Spinal cord (tissue), 3 donors: ENCODE data around the gene MYO5A.

DNA sequence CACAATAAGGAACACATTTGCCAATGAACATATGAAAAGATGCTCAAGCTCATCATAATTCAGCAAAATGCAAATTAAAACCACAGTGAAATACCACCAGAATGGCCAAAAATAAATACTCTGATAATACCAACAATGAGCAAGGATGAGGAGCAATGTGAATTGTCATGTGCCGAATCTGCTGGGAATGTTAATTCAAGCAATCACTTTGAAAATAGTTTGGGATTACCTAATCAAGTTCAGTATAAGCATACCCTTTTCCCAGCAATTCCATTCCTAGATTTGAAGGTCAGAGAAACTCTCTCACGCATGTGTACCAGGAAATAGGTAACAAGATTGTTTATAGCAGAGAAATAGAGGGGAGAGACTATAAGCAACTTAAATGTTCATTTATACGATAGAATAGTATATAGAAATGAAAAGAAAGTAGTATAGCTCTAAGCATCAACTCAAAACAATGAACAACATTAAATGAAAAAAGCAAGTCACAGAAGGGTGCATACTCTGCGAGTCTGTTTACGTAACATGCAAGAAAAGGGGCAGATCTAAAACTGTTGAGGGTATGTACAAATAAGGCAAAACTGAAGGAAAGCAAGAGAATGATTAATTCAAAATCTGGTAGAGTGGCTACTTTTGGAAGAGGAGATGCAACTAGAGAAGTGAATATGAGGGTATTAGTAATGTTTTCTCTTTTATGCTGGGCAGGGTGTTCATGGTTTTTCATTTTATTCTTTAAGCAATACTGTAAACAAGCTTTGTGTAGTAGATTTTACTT, 27.4 kb downstream of the TMOD3 start:
- PRO-cap, result no peak
- RAMPAGE, long total RNA, result no peak

DNA sequence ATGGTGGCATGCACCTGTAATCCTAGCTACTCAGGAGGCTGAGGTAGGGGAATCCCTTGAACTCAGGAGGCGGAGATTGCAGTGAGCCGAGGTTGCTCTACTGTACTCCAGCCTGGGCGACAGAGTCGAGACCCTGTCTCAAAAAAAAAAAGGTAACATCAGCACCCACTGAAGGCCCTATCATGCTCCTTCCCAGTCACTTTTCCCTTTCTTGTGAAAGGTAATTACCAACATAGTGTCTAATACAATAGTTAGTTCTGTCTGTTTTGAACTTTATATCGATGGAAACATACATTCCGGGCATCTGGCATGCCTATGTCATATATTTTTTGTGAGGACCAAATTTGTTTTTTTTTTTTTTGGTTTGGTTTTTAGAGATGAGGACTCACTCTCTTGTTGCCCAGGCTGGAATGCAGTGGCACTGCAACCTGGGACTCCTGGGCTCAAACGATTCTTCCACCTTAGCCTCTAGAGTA, 42.8 kb downstream of the TMOD3 start:
- PRO-cap, result no peak
- RAMPAGE, long total RNA, result no peak

DNA sequence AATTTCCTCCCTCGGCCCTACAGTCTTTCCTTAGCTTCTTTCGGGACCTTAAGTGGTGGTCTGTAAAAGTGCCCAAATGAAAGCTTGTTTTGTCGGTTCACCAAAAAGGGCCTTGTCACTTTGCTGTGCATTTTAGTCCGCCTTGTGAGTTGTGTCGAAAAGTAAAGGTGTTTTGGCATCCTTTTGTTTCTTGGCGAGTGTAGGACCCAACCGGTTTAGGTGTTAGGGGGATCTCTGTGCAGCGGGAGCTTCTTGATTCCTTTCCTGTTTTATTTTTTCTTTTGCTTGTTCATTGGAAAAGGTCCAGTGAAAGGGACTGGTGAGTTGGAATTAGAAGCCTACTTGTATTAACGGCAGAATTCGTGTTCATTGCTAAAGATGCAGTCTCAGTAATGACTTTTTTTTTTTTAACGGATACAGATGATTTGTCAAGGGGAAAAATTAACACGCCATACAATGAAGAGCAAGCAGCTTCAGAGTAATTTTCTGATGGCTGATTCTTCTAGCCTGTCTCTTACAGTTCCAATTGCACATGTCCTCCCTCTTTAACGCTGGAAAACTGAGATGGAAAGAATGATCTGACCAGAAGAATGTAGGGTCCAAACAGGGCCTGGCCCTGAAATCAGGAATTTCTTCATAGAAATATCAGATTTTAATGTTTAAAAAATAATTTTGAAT, 1.2 kb downstream of the MAPK6 start:
- PRO-cap, result no peak
- RAMPAGE, long total RNA, result no peak

DNA sequence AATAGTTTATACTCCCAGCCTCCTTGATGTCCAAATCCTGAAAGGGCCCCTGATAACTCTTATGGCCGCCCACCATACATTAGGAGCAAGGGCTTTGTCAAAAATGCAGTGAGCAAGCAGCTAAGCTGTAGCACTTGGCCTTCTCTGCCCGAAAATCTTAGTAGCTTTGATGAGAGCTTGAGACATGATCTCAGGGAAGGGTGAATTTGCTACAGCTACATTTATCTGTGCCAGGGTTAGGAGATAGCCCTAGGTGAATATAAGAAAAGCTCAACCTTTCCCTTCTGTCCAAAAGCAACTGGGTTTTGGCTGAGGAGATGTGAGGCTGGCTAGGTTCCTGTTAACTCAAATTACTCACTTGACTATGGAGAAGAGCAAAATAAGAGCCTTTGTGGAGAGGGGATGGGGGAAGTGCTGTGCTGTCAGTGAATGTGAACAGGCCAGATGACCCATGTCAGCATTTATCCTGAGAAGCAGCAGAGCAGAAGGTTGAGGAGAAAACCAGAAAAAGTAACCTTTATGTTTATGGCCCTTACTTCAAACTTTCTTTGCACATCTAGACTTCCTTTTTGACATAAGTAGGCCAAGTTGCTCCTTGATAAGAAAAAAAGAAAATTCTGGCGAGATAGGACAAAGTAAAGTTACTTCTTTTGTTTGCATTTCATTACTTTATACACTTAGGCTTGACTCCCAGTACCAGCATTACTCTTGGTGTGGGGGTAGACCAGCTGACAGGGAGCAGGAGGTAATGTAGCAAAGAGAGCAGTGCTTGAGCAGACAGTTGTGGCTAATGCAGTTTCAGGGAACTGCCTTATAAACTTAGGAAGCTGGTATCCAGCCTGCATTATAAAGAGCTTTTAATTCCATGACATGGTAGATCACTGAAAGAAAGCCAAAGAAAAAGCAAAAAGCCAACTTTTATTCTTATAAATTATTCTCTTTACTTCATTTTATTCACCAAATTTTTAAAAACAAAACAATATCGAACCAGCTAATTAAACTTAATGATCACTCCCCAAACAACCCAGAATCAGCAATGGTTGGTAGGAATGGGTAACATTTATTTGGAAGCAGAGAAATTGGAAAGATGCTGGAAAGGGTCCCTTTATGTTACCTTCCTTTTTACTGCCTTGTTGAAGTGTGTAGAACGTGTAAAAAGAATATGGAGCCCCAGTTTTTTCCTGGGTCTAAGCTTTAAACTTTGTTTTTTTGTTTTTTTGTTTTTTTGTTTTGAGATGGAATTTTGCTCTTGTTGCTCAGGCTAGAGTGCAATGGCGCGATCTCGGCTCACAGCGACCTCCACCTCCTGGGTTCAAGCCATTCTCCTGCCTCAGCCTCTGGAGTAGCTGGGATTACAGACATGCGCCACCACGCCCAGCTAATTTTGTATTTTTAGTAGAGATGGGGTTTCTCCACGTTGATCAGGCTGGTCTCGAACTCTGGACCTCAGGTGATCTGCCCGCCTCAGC, 21.5 kb downstream of the MAPK6 start:
- PRO-cap, result no peak
- RAMPAGE, long total RNA, result no peak

GRCh38 chr15:52080894-52081280, 31.7 kb downstream of the BCL2L10 start:
- PRO-cap, result no peak
- RAMPAGE, long total RNA, result no peak

GRCh38 chr15:52187137-52187593, 4.0 kb downstream of the GNB5 start:
- PRO-cap, result no peak
- RAMPAGE, long total RNA, result no peak

DNA sequence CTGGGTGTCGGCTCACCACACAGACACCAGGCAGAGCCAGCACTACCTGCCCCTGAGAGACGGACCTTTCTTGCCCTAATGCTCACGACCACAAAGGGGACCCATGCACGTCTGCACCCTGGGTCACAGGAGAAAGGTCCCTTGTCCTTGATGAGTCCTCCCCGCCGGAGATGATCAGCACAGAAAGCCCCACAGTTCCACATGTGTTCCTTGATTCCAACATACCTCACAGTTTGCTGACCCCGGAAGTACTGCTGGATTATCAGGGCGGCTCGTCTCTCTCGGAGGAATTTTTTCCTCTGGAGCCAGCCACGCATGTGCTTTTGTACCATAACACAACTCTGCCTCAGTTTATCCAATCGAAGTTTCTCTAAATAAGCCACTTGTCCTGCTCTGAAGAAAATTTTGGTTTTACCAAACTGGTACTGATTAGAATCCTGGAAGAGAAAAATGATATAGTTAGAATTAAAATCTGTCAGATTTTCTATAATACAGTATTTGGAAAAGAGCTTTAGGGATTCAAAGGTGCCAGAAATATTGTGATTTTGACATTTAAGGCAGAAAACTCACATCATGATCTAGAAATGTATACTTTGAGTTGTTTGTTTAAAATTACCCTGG, 51.4 kb downstream of the MYO5C start:
- PRO-cap, result no peak
- RAMPAGE, long total RNA, result no peak

DNA sequence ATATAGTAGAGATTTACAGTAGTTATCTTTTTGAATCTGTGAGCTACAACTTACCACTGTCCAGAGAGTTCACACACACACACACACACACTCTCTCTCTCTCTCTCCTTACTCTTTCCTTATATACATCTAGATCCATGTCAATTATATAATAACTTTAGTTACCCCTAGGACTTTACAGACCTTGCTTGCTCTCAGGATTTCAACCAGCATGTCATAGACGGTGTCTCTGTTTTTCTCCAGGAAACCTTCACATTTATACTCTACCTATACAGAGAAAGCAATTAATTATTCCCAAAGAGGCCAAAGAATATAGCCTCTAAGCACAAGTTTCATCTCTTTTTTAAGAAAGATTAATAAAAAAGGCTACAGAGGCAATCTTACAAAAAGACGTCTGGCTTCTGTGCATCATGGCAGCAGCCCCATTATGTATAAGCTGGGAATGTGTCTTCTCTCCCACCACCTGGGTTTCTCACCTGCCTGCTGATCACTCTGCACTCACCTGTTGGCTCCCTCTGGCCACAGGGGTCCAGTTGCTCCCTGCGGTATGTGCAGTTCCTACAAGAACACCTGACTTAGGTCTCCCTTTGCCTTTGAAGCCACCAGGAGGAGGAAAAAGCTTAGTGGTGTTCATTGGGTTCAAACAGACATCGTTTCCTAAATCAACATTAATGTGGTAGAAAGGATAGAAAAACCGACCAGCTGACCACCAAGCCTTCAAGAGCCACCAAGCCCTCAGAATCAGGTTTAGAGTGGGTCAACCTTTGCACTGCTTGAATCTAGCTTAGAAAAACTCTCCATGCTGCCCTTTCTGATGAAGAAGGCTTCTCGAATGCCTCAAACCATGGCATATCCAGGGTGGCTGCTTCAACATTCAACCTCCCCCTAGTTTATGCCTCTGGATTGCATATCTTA, 46.8 kb downstream of the MYO5C start:
- PRO-cap, result no peak
- RAMPAGE, long total RNA, result no peak

DNA sequence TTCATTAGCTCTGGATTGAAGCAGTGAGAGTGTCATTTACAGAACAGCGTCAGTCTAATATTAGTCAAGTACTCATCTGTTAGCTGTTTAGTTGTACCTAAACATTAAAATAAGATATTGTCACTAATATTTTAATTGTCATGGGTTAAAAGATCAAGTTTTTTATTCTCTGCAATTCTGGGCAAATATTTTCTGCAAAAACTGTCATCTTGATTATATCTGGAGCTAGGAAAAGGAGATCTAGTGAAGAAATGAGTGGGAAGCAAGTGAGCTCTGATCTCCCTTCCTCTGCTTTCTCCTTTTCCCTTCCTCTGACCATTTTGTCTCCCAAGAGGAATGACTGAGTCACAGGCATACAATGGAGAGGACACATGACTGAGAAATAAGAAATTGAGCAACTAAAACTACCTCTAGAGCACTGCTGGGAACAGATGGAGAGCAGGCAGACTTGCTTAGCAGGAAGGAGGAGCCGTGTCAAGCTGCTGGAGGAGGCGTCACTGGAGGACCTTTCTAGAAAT, 66.8 kb upstream of the MYO5C start:
- PRO-cap, result no peak
- RAMPAGE, long total RNA, result no peak

DNA sequence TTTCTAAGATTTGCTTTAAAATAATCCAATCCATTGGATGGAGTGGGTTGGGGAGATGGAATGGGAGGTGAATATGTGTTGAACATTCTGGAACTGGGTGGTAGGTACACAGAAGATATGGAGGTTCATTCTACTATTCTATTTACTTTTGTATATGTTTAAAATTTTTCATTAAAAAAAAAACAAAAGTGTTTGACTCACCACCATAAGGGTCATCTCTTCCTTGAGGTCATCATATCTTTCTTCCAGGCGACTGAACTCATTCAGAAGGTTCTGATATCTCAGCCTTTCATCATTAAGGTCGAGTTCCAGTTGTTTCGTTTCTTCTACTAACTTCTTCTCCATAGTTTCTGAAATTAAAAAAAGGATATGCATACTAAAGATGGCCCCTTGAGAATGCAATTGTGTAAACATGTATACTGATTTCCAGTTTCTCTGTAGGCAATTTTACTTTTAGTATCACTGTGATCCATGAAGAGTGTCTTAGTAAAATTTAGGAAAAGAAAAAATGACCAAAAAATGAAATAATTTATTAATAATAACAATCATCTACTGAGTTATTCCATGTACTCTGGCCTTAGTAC, 68.8 kb upstream of the MYO5C start:
- PRO-cap, result no peak
- RAMPAGE, long total RNA, result no peak

GRCh38 chr15:52417276-52417822, 111.3 kb downstream of the MYO5A start:
- PRO-cap, result no peak
- RAMPAGE, long total RNA, result no peak

- PRO-cap, result no peak
- RAMPAGE, long total RNA, result no peak
Observed at GRCh38 chr15:52527975-52529105, at the start of gene MYO5A. TSS of gene MYO5A (minus strand) at chr15:52528880.

- PRO-cap, result no peak
- RAMPAGE, long total RNA, result no peak
Observed at GRCh38 chr15:52594527-52595461, 26.0 kb upstream of the ARPP19 start.

DNA sequence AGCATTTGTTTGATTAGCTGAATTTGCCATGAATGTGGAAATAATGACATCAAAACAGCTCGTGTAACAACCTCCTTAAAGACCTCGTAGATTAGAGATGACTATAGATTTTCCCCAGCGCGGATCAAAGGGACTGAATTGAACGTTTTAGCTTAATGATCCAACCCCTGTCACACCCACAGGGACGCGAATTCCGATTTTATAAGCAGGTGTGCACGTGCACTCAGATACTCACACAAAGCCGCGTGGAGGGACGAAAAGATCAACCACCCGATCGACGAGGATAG, 7.2 kb downstream of the ONECUT1 start:
- PRO-cap, result no peak
- RAMPAGE, long total RNA, result no peak

DNA sequence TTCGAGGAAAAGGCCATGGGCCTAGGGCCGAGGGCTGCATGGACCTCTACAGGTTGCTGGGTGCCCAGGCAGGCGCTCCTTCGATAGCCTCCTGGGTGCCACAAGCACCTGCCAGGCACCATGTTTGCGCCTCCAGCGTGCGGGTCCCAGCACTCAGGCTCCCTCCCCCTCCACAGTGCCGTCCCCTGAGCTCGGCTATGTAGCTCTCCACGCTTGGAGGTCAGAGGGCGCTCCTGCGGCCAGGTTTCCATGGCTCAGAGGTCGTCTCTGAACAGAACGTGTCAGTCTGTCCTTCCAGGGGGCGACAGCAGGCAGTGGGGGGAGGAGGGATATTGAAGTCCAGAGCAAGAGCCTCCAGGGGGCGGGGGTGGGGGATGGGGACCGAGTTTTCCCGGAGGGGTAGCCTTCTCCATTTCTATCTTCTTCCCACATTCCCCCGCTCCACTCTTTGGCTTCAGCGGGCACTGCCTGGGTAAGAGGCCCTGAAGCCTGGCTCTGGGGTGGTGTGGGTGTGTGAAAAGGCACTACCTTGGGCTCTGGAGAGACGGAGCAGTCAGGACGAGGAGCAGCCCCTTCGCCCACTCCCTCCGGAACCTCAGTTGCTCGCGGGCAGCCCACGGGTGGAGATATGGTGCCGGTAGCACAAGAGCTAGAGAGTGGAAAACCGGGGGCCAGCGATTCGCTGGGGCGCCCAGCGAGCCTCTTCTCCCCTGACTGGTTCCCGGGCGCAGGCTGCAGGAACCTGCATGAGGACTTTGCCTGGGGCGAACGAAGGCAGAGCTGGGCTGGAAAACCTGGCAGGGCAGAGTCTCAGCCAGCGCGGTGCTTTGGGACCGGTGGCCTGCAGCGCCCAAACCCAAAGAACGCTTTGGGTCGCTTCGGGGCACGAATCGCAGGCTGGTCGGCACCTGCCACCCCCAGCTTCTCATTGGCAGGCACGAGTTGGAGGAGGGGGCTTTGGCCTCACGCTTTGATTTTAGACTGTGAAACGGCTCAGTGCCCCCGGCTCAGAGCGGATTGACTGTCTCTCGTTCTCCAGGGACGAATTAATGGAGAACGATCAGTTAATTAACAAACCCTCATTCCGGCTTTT, 3.3 kb downstream of the ONECUT1 start:
- PRO-cap, result no peak
- RAMPAGE, long total RNA, result no peak

DNA sequence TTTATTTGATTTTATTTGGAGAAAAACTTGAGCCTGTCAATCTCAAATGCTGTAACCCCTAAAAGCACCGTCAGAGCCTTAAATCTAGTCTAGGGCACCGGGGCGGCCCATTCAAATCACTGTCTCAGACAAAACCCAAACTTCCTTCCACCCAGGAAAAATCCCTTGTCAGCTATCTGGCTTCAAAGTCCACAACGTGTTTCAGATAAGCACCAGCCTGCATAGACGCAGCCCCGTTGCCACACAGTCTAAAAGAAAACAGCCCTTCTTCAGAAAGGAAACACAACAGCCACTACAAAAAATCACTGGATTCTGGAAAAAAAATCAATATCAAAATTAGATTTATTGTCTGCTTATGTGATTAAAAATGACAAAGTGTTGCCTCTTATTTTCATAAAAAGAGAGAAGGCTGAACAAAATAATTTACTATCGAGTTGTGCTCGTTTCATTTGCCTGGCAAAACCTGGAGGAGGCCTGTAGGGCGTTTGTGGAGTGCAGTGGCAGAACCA, 9.8 kb upstream of the ONECUT1 start:
- PRO-cap, result no peak
- RAMPAGE, long total RNA, result no peak

DNA sequence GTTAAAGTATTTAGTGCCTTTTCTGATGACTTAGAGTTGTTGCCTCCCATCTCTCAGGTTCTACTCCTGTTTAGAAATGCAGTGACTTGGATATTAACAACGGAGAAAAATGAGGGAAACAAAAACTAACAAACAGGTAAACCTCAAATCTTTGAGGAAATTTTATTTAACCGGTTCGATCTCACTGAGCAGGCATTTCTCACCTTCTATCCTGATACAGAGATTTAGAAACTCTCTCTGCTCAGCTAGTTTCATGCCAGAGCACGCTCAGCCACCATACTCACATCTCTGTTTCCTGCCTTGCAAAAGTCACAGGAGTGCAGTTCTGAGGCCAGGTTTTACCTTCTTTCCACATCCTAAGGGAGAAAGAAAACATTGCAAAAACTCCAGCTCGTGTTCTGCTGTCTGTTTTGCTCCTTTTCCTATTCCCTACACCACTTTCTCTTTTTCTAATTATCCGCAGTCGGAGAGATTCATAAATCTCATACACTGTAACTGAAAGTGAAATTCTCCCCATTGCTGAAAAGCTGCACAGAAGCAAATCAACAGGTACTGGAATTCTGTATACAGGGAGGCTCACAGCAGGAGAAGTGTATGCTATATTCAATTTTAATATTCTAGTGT, 240.6 kb upstream of the ONECUT1 start:
- PRO-cap, result no peak
- RAMPAGE, long total RNA, result no peak

GRCh38 chr15:53115036-53115429, 324.9 kb upstream of the ONECUT1 start:
- PRO-cap, result no peak
- RAMPAGE, long total RNA, result no peak

GRCh38 chr15:54583681-54584220, 605.5 kb downstream of the UNC13C start:
- PRO-cap, result no peak
- RAMPAGE, long total RNA, result no peak

- PRO-cap, result no peak
- RAMPAGE, long total RNA, result no peak
Observed at GRCh38 chr15:55267230-55268124, 22.1 kb downstream of the RAB27A start.